LNCaP clone FGC (cell line): ENCODE measurements around the genes PARS2 and TTC22.

- RRBS, 2 experiments, result no CpG with 5 or more reads among the region's 10 CpGs
Observed at GRCh38 chr1:54314686-54315485, 114.9 kb downstream of the MRPL37 start.

DNA sequence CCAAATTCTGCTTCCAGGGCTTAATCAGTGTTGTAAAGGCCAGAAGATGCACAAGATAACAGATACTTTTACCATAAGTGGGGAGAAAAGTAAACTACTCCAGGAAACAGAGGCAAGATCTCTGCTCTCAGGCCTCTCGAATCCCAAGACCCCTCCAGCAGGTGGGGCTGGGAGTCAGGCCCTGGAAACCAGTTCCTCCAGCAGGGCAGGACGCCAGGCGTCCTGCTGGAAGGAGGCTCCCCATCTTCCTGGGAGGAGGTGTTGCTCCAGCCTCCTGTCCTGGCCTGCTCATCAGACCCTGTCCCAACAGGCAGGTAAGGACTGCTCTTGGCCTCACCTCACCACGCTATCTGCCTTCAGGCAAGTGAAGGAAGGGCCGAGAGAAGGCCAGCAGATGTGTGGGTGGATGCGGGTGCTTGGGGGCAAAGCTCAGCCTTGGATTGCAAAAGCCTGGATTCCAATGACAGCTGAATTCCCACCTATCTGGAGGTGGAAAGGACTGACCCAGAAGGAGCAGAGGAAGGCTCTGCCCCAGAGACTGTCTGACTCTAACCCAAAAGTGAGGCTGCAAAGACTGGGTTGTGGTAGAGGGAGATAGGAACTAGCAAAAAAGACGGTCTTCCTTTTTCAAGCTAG lies 123.4 kb downstream of the MRPL37 start:
- RRBS, 2 experiments, result no CpG with 5 or more reads among the region's 7 CpGs

GRCh38 chr1:54354368-54354697 lies 154.4 kb downstream of the MRPL37 start:
- RRBS, 2 experiments, result no CpG with 5 or more reads among the region's 8 CpGs

GRCh38 chr1:54360116-54360906 lies 160.3 kb downstream of the MRPL37 start:
- RRBS, 2 experiments, result no CpG with 5 or more reads among the region's 5 CpGs

GRCh38 chr1:54391370-54392145 lies 156.5 kb upstream of the ACOT11 start:
- RRBS, 2 experiments, result 70 to 100% methylated on average over 1 of the region's 15 CpGs

GRCh38 chr1:54392521-54393183 lies 155.4 kb upstream of the ACOT11 start:
- RRBS, 2 experiments, result no CpG with 5 or more reads among the region's 5 CpGs

DNA sequence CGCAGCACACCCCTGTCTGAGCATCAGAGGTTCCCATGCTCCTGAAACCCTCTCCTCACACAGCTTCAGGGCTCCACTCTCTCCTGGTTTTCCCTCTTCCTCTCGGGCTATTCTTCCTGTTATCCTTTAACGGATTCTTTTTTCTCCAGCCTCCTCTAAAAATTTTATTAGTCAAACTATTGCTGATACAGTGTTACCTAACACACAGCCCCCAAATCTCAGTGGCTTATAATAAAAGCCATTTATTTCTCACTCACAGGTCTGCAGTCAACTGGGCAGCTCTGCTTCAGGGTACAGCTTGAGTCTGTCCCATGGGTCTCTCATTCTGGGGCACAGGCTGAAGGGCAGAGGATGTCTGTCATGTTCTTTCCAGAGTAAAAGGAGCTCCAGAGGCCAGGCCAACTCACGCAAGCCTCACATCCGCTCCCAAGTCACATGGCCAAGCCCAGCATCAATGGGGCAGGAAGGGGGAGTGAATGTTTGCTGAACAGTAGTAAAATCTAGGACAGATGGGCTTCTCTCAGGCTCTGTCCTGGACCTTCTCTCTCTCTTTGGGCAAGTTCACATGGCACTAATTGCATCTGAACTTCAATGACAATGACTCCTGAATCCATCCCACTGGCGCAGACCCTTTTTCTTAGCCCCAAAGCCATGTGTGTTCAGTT lies 134.8 kb upstream of the ACOT11 start:
- RRBS, 2 experiments, result no CpG with 5 or more reads among the region's 6 CpGs

DNA sequence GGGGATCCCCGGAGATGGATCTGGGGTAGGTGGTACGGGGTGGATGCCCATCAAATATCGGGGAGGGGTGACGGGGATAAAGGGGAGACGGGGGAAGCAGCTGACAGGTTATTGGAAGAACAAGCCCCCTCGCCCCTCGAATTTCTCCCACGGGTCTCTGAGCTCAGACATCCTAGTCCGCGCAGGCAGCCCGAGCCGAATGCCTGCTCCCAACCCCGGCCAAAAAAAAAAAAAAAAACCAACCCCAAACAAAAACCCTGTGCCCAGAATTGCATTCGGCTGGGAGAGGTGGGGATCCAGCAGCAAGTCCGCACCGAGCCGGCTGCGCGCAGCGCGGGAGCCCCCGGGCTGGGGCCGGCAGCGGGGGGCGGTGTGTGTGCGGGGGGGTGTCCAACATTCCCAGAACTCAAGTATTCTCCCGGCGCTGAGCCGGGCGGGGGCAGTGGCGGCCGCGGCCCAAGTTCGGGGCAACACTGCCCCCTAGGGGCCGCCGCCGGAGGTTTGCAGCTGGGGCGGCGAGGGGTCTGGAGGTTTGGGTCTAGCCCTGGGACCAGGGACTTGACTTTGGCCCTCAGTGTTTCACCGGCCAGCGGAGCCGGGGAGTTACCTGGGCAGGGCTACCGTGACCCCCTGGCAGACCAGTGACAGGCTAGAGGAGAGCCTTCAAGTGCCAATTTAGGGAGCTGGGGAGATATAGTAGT lies 58.8 kb upstream of the ACOT11 start:
- RRBS, 2 experiments, result 1 to 2% methylated on average over 20 of the region's 43 CpGs

DNA sequence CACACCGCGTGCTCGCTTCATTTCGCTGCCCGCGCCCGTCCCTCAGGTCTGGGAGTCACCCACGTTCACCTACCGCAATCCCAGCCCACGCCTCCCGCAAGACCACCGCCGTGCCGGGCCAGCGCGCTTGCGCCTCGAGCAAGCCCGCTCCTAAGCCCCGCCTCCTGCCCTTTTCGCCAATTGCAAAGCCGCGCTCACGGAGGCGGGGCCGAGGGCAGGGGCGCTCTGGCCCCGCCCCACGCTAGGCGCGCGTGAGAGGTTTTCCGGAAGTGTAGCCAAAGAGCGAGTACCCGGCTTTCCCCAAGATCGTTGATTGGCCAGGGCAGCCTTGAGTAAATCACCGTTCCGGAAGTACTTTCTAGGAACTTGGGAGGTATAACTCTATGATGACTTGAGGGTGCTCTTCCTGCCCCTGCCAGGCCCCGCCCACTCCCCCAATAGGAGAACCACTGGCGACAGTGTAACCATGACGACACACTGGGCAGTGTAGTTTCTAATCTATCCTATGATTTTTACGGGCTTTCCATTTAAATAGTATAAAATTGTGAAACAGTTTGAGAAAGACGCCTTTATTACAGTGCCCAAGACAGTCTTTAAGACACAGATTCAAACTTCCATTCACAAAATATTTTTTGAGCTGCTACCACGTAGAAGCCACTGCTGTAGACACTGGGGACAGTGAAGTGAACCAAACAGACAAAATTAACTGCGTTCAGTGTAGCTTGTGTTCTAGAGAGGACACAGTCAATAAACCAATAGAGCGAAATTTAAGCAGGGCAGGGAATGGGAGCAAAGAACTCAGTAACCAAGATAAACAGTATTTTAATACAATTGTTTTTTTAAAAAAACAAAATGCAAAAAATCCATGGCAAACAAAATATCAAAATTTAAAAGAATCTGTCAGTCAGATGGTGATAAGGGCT lies at the start of gene PARS2:
TSS of gene PARS2 (minus strand) at position 136 of the 923 bp plus-strand sequence.
- RRBS, 2 experiments, result 0 to 2% methylated on average over 2 to 4 of the region's 46 CpGs

GRCh38 chr1:54800580-54801486 lies at the start of gene TTC22:
TTC22 (minus strand) TSS chr1:54801323.
- RRBS, 2 experiments, result 76 to 77% methylated on average over 6 of the region's 85 CpGs

DNA sequence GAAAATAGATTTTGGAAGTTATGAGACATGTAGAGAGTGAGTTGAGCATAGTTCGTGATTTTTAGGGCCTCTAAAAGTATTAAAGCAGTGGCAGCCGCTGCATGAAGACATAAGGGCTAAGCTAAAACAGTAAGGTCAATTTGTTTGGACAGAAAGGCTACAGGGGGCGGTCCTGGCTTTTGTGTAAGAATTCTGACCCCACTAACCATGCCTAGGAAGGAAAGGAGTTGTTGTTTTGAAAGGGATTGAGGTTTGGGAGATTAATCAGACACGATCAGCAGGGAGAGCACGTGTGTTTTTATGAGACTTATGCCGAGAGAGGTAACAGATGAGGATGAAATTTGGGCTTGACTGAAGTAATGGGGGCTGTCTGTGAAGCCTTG lies 12.8 kb upstream of the DHCR24 start:
- RRBS, 2 experiments, result no CpG with 5 or more reads among the region's 6 CpGs

GRCh38 chr1:55022012-55022622 lies 17.2 kb upstream of the PCSK9 start:
- RRBS, 2 experiments, result 1 to 2% methylated on average over 3 of the region's 15 CpGs

- RRBS, 2 experiments, result no CpG with 5 or more reads among the region's 7 CpGs
Observed at GRCh38 chr1:55053085-55053607, 13.8 kb downstream of the PCSK9 start.

DNA sequence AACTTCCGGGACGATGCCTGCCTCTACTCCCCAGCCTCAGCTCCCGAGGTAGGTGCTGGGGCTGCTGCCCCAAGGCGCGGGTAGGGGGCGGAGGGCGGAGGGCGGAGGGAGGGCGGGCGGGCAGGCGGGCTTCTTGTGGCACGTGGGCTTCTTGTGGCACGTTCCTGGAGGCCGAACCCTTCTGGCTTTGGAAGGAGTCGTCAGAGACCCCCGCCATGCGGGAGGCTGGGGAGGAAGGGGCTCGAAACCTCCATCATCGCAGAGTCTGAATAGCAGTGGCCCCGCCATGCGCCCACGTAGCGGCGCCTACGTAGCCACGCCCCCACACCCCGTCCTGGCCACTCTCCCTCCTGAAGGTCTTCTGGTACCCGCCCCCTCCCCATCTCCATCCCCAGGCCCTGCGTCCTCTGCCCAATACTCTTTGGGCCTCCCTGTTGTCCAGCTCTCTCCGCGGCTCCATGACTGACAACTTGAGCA lies 16.8 kb downstream of the PCSK9 start:
- RRBS, 2 experiments, result no CpG with 5 or more reads among the region's 31 CpGs

GRCh38 chr1:55072215-55072635 lies 32.9 kb downstream of the PCSK9 start:
- RRBS, 2 experiments, result no CpG with 5 or more reads among the region's 3 CpGs

- RRBS, 2 experiments, result no CpG with 5 or more reads among the region's 3 CpGs
Observed at GRCh38 chr1:55155432-55155691, 59.8 kb downstream of the USP24 start.

- RRBS, 2 experiments, result no CpG with 5 or more reads among the region's 2 CpGs
Observed at GRCh38 chr1:55179633-55180123, 35.5 kb downstream of the USP24 start.

GRCh38 chr1:55464394-55465056 lies 249.4 kb upstream of the USP24 start:
- RRBS, 2 experiments, result no CpG with 5 or more reads among the region's 4 CpGs

DNA sequence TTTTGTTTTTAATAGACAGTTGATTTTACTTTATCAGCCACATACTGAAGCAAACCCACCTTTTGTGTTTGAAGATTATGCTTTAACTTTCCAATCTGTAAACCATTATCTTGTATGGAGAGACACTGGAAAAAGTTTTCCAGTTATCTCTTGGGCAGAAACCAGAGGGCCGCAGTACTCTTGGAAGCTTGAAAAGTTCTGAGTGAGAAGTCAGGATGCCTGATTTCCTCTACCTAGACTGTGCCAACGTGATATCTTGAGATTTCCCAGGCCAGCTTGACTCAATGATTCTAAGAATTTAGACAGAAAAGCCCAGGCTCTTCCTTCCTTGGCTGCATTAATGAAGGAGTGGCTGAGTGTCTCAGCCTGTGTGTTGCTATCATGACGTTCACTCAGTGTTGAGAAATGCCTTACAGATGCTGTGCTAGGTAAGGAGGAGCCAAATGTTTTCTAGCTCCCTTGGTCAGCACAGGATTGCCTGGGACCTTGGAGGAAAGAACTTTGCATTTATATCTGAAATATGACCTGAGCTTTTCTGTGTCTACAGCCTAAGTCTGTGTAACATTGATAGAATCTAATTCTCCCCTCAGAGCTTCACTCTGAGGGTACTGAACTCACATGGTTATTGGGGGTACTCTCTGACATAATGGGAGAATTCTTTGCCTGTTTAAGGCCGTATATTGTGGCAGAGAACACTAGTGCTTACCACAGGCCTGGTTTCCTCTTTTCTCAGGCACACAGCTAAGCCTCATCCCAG lies 454.2 kb upstream of the USP24 start:
- RRBS, 2 experiments, result no CpG with 5 or more reads among the region's 4 CpGs

GRCh38 chr1:56096345-56096704 lies 483.0 kb downstream of the PLPP3 start:
- RRBS, 2 experiments, result no CpG with 5 or more reads among the region's 1 CpG